Metastatic Breast Carcinoma in the Brain (tissue), 10 donors: ENCODE measurements around a stretch of chr5.

- PRO-cap, 10 experiments, result no peak in any of the 10 experiments
Observed at GRCh38 chr5:80976810-80977410, 16.7 kb downstream of the RASGRF2 start.

DNA sequence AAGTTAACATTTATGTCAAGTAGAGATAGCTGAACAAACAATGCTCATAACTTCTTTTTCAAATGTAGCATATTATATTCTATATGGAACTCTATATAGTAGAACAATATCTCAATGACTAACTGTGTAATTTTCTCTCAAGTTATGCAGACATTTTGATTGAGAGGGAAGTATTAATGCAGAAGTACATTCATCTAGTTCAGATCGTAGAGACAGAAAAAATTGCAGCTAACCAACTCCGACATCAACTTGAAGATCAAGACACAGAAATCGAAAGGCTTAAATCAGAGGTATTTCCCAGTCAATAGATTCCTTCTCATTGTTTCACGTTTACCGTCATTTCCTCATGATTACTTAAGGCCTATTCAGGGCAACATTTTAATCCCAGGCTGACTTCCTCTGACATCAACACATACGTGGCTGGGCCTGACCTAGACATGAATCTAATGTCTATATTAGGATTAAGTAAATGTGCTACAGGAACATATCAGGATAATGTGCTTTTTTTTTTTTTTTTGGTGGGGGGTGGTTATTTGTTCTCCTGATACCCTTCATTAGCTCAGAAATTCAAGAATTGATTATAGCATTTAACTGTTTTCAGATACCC lies 107.8 kb downstream of the RASGRF2 start:
- PRO-cap, 10 experiments, result peak in 2 of 10 experiments; most common minus-strand start position 257 of the sequence (in 2)

DNA sequence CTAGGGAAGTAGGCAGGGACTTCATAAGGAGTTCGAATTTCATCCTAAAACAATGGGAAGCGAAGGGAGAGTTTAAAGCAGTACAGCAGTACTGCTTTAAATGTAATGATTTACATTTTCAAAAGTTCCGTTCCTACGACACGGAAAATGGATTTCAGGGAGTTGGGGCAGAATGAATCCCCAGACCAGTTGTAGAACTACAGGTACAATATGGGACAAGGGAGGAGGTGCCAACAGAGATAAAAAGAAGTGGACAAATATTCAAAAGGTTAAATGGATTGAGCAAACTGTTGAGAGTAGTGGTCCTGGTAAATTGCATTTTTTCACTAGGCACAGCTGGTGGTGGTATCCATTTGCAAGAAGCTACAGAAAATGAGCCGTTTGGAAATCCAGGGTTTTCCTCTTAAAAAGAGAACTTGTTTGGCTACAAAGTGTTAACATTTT lies 641 bp upstream of the ZCCHC9 start:
- PRO-cap, 10 experiments, result no peak in any of the 10 experiments

DNA sequence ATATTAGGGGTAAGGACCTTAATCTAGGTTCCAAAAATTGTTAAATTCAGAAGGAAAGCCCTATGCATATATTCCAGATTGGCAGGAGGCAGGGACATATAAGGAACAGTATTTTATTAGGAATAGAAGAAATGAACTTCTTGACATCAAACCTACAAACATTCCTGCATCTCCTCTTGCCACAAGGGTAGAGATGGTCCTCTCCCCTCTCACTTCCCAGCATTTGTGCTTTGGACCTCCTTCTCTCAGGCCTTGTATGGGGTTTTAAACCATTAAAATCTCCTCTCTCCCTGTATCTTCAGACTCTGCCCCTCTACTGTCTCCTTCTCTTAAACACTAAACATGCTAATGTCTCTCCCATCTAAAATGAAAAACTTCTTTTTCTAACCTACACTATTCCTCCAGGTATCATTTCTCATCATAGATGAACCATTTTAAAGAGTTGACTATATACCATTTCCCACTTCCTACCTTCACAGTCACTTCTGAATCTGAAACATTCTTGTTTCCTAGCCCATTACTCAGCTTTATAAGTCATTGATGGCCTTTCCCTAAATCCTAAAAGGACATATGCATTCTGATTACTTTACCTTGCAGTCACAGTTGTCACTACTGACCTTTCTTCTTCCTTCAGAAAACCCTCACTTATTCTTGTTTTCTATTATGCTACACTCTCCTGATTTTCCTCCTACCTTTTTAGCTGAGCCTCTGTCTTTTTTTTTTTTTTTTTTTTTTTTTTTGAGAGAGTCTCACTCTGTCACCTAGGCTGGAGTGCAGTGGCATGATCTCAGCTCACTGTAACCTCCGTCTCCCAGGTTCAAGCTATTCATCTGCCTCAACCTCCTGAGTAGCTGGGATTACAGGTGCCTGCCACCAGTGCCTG lies 118.3 kb downstream of the SSBP2 start:
- PRO-cap, 10 experiments, result no peak in any of the 10 experiments

- PRO-cap, 10 experiments, result no peak in any of the 10 experiments
Observed at GRCh38 chr5:81721554-81722438, 29.1 kb downstream of the SSBP2 start.

DNA sequence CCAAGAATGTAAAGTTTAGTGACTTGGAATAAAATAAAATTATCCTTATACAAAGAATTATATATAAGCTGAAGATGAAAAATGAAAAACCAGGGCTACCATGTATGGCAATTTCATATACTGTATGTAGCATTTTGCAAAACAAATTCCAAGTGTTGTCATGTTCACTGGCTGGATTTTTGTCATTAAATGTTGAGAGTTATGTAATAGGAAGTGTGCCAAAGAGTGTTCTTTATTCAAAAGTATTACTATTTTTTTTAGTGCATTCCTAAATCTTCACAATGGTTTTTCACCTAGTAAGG lies 5.0 kb upstream of the SSBP2 start:
- PRO-cap, 10 experiments, result no peak in any of the 10 experiments

GRCh38 chr5:81850314-81851018 lies 99.6 kb upstream of the SSBP2 start:
- PRO-cap, 10 experiments, result no peak in any of the 10 experiments

DNA sequence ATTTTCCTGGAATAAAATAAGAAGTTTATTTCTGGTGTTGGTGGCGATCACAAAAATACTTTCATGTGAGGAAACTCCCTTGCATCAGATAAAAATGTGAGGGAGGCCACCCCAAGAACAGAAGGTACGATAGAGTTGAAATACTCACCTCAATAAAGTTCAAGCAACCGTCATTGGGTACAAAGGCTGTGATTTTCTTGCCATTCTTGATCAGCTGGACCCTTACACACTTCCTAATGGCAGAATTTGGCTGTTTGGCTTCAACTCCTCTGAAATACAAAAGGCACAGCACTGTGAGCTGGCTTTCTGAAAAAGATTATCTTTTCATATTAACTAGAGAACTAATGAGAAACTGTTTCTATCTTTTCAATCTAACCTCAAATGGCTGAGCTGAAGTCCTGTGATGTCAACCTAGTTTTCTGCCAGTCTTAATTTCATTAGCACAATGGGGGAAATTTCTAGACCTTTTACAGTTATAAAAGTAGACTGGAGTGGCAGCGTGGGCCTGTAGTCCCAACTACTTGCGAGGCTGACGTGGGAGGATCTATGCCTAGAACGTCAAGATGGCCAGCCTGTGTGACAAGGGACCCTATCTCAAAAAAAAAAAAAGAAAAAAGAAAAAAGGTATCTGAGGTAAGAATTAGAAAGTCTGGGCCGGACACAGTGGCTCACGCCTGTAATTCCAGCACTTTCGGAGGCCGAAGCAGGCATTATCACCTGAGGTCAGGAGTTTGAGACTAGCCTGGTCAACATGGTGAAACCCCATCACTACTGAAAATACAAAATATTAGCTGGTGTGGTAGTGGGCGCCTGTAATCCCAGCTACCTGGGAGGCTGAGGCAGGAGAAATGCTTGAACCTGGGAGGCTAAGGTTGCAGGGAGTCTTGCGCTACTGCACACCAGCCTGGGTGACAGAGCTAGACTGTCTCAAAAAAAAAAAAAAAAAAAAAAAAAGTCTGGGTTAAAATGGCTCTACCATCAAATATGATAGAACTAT lies 1.6 kb downstream of the RPS23 start:
- PRO-cap, 10 experiments, result no peak in any of the 10 experiments

- PRO-cap, 10 experiments, result no peak in any of the 10 experiments
Observed at GRCh38 chr5:82422597-82423142, 144.5 kb upstream of the RPS23 start.

DNA sequence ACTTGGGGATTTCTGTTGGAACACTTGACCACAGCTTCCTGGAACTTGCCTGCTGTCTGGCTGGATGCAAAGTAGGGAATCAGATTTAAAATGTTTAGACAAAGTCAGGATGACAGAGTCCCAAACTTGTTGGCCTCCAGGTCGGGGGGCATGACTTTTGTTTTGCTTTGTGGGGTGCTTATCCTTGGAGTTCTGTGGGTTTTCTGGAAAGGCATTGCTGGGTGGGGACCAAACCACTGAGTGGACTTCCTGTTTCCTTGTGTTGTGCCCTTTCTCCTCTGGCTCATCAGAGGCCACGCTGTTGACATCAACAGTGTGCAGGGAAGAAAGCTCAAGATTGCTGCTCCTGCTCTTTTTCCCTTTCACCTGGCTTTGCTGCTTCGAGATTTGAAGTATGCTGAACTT lies 148.5 kb upstream of the RPS23 start:
- PRO-cap, 10 experiments, result no peak in any of the 10 experiments

DNA sequence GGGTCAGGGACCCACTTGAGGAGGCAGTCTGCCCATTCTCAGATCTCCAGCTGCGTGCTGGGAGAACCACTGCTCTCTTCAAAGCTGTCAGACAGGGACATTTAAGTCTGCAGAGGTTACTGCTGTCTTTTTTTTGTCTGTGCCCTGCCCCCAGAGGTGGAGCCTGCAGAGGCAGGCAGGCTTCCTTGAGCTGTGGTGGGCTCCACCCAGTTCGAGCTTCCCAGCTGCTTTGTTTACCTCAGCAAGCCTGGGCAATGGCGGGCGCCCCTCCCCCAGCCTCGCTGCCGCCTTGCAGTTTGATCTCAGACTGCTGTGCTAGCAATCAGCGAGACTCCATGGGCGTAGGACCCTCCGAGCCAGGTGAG lies 156.5 kb upstream of the RPS23 start:
- PRO-cap, 10 experiments, result no peak in any of the 10 experiments

DNA sequence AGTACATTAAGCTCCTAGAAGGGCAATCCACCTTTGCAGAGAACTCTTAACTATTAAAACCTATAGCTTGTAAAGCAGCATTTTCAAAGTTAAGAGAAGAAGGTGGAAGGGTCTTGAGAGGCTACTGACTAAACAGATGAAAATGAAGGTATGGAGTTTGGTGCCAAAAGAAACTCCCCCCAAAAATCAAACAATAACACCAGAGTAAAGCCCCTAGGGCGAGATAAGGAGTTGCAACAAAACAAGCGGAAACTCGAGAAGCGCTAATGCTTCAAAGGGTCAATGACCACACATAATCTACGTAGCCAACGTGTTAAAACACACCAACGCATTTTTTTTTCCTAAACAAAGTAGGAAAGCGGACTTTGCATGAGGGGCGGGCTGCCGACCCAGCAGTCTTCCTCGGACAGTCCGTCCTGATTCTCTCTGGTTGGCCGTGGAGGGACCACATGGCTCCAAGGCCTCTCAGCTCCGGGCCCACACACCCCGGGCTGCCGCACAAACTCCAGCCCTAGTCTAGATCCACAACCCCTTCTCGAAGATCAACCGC lies 371 bp downstream of the TMEM167A start:
- PRO-cap, 10 experiments, result no peak in any of the 10 experiments

- PRO-cap, 10 experiments, result no peak in any of the 10 experiments
Observed at GRCh38 chr5:83134364-83134836, 57.1 kb downstream of the XRCC4 start.

- PRO-cap, 10 experiments, result peak in 2 of 10 experiments; most common minus-strand start chr5:83284061 (in 1)
Observed at GRCh38 chr5:83283871-83284262, 187.7 kb upstream of the VCAN start.

DNA sequence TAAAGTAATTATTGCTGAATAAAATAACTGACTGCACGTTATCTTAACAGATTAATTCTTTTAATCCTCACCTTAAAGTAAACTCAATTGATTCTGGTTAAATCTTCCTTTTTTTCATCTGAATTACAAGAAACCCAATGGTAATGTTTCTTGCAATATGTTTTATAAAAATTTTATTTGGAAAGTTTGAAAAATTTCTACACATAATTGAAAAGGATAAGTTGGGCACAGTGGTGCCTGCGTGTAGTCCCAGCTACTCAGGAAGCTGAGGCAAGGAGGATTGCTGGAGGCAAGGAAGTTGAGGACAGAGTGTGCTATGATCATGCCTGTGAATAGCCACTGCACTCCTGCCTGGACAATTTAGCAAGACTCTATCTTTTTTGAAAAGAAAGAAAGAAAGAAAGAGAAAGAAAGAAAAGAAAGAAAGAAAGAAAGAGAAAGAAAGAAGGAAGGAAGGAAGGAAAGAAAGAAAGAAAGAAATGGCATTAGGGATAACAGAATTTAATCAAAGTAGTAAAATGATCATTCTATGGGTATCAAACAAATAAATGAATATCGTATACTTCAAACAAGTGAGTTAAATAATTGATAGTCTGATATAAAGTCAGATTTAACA lies 37.2 kb downstream of the VCAN start:
- PRO-cap, 10 experiments, result no peak in any of the 10 experiments

- PRO-cap, 10 experiments, result no peak in any of the 10 experiments
Observed at GRCh38 chr5:83579865-83580699, 108.5 kb downstream of the VCAN start.

DNA sequence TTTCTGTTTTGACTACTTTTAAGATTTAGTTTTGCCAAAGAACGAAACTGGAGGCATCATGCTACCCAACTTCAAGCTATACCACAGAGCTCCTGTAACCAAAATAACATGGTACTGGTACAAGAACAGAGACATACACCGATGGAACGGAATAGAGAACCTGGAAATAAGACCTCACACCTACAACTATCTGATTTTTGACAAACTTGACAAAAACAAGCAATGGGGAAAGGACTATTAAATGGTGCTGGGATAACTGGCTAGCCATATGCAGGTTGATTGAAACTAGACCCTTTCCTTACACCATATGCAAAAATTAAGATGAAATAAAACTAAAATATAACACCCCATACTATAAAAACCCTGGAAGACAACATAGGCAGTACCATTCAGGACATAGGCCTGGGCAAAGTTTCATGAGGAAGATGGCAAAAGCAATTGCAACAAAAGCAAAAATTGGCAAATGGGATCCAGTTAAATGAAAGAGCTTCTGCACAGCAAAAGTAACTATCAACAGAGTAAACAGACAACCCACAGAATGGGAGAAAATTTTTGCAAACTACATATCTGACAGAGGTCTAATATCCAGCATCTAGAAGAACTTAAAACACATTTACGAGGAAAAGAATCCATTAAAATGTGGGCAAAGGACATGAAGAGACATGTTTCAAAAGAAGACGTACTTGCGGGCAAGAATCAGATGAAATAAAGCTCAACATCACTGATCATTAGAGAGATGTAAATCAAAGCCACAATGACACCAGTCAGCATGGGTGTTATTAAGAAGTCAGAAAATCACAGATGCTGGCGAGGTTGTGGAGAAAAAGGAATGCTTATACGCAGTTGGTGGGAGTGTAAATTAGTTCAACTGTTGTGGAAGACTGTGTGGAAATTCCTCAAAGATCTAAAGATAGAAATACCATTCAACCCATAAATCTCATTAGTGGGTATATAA lies 37.8 kb downstream of the RASA1 start:
- PRO-cap, 10 experiments, result no peak in any of the 10 experiments

- PRO-cap, 10 experiments, result no peak in any of the 10 experiments
Observed at GRCh38 chr5:87344565-87345290, 68.0 kb downstream of the CCNH start.

GRCh38 chr5:88145512-88146311 lies 122.9 kb downstream of the TMEM161B start:
- PRO-cap, 10 experiments, result peak in 3 of 10 experiments; most common plus-strand start chr5:88145818 (in 3); most common minus-strand start chr5:88145635 (in 1)

- PRO-cap, 10 experiments, result peak in 1 of 10 experiments; most common minus-strand start chr5:88785949 (in 1)
Observed at GRCh38 chr5:88785826-88786581, 97.0 kb downstream of the MEF2C start.